ENCODE data around the genes PCCA and EFNB2.

DNA sequence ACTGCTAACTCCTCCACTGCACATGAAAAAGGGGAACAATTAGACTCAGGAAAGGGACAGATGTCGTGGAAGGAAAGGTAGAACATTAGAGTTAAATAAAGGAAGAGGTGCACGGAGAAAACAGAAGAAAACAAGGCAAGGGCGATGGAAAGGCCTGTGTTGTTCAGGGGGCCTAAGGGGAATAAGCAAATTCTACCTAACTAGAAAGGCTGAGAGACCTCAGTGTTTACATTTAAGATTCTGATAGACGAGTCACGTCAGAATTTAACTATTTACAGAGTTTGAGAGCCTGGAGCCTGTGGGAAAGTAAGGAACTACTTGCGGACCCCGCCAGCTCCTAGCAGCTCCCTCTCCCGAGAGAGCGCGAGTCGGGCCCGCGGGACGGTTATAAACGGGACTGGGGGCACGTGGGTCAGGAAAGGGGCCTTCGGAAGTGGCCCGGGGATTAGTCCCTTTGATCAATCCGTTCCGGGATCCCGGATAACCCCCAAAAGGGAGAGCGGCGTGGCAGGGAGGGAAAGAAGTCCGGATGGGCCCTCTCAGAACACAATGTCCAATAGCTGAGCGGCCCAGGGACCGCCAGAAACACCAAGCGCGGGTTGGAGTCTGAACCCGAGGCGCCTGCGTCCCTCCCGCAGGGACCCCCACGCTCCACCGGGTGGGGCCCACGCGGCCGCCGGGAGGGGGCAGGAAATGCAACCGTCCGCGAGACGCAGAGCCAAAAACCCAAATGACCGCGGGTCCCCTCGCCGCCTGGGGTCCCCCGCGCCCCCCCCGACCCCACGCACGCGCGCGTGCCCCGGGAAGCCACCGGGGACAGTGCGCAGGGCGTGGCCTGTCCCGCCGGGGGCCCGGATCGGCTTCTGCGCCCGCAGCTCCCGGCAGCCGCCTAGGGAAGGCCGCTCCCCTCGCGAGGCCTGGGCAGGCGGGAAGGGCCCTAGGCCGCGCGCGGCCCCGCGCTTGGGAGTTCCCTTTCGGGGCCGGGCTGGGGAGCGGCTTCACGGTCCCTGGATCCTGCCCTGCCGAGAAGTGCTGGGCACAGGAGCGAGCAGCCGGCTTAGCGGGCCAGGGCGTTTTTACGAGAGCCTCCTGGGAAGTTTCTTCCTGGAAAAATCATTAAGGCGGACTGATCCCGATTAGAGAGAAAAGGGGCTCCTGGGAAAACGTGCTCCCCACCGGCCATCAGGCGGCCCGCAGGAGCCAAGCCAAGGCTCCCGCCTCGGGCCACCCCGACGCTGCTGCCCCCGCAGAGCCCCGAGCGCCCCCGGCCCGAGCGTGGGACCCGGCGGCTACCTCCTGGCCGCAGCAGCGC lies 3.4 kb downstream of the ZIC5 start:
- PRO-cap = no peak

DNA sequence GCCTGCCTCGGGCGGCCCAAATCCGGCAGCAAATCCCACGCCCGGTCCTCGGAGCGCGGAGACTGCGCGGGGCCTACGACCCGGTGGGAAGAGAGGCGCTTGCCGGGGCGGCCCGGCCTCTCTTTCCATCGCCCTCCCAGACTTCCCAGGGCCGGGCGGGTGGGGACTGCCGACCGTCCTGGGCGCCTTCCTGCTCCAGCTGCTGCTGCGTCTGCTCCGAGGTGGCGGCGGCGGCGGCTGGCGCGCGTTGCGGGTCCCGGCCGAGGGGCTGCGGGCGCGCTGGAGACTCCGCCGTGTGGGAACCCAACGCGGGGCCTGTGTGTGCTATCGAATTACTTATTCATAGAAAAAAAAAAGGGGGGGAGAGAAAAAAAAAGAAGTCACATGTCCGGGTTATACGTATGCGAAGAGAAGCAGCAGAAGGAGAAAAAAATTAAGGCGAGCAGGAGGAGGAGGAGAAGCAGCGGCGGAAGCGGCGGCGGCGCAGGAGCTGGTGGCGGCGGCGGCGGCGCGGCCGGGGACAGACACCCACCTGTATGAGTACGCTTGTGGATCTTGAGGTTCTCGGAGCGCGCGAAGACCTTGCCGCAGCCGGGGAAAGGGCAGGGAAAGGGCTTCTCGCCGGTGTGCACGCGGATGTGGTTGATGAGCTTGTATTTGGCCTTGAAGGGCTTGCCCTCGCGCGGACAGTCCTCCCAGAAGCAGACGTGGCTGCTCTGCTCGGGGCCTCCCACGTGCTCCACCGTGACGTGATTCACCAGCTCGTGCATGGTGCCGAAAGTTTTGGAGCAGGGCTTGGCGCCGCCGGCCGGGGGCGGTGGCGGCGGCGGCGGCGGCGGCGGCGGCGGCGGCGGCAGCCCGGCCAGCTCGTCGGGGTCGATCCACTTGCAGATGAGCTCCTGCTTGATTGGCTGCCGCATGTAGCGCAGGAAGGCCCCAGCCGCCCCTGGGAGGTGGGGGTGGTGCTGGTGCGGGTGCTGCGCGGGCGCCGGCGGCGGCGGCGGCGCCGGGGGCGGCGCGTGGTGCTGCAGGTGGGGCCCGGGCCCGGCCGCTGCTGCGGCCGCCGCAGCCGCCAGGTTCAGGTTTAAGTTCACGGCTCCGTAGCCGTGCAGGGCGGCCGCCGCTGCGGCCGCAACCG lies 1.6 kb downstream of the ZIC5 start:
- PRO-cap = no peak

DNA sequence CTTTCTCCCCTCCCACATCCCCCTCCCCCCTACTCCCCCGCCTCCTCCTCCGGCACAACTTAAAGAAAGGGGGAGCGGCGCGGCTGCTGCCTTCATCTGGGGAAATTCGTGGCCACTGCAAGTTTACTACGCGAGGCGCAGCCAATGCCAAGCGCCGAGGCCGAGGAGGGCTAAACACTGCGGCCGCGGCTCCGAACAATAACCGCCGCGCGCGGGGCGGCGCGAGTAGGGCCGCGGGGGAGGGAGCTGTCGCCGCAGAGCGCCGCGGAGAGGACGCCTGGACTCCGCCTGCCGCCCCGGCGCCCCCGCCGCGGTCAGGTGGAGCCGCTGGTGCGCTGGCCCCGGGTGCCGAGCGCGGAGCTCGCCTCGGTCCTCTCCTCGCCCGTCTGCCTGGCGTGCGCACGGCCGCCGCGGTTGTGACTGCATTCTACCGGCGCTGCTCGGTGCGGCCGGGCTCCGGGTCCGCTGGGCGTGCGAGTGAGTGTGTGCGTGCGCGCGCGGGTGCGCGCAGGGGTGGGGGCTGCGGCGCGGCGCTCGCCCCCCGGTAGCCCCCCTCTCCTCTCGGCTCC lies 388 bp upstream of the ZIC2 start:
- PRO-cap = no peak

DNA sequence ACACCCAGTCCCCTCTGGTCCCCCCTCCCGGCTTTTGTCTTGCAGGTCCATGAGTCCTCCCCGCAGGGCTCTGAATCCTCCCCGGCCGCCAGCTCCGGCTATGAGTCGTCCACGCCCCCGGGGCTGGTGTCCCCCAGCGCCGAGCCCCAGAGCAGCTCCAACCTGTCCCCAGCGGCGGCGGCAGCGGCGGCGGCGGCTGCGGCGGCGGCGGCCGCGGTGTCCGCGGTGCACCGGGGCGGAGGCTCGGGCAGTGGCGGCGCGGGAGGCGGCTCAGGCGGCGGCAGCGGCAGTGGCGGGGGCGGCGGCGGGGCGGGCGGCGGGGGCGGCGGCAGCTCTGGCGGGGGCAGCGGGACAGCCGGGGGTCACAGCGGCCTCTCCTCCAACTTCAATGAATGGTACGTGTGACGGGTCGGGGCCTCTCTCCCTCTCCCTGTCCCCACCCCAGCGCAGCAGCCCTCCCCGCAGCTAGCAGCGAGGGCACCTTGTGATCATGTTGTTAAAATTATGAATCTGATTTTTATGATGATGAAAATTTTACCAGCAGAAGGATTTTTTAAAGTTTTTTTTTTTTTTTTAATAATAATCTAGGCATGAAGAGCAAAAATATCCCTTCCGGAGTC lies 3.8 kb downstream of the ZIC2 start:
- PRO-cap = no peak

DNA sequence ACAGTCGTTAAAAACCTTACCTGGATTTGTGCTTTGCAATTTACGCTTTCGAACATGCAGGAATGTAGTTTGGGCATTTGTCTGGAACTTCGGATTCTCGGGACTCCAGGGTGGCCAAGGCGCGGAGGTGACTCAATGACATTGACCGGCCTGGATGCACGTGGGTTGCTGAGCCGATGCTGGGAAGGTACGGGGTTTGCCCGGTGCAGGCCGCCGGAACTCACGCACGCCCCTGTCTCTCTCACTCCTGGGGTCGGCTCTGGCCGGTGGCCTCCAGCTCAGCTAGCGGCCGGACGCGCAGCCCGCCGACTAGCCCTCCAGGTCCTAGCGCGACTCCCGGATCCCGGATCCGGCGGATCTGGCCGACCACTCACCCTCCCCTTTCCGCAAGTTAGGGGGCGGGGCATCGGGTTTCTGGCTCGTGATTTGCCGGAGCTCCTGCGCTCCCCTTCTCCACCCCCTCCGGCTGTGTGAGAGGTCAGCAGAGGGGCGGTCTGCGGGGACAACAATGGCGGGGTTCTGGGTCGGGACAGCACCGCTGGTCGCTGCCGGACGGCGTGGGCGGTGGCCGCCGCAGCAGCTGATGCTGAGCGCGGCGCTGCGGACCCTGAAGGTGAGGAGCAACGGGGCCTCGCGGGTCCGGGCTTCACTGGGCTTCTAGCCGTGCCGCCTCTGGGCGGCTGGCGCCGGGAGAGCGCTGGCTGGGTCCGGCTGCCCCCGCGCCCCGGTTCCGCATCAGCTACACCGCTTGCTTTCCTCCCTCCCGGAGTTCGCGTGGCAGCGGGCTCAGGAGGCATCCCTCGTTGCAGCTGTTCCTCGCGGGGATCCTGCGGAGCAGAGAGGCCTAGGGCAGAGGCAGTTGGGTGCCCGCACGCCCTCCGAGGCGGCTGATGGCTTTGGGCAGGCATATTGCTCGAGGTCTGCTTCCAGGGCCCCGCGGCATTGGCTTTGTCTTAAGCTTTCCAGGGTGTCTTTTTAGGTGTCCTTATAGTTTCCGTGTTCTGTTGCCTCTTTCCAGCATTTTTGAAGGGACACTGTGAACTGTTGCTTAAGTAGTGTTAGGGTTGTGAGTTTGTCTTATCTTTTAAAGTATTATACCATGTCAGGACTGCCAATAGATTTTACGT lies at the start of gene PCCA:
PCCA (plus strand) TSS at position 481 of the 1,127 bp plus-strand sequence.
- PRO-cap = bidirectional peak, plus-strand start at position 508 of the sequence, minus-strand start at position 311 of the sequence

DNA sequence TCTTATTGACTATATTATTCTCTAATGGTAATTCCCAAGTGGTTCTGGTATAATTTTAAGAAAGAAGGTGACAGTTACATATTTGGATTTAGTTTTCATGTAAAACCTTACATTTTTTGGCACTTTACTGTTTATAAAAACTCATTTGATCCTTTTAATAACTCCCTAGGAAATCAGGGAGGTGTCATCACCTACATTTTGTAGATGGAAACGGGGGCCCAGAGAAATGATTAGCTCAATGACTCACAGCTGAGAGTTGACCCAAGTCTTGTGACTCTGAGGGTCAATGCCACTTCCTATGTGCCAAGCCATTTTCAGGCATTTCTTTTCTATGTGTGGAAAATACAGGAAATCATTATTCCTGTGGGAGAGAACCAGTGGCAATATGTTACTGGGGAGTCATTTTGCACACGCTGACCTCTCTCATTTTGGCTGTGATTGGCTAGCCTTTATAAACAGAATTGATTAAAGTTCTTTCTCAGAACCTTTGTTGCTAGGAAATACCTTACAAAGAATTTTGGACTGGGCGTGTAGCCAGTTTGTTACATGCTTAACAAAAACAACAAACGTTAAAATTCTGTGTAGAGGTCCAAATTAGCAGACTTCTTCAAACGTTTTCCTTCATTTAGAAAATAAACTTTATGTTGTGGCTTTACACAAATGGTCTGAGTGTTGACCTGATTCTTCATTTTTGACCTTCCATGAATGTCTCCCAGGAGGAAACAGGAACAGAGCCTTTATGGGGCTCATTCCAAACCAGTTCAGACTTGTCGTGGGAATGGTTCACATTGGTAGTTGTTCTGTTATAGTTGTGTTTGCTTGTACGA lies 11.3 kb downstream of the PCCA start:
- PRO-cap = no peak

- PRO-cap = no peak
Measured at GRCh38 chr13:100603964-100604735, 15.6 kb upstream of the GGACT start.

GRCh38 chr13:102011351-102011978 lies 94.7 kb upstream of the FGF14 start:
- PRO-cap = no peak

DNA sequence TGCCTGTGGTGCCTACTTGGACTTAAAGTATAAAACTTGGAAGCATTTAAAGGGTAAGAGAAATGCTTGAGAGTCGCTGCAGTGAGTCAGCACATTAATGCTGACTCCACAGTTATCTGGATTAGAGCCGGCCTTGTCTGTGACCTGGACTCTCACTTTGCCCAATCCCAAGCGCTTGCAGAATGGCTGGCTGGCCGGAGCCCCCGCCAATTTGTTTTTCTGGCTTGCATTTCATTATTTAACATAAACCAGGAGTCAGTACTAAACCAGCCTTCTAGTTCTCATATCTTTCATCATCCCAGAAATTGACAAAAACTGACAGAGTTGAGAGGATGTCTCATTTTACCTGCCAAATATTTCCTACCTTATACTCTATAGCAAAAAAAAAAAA lies 304.9 kb upstream of the TPP2 start:
- PRO-cap = no peak

DNA sequence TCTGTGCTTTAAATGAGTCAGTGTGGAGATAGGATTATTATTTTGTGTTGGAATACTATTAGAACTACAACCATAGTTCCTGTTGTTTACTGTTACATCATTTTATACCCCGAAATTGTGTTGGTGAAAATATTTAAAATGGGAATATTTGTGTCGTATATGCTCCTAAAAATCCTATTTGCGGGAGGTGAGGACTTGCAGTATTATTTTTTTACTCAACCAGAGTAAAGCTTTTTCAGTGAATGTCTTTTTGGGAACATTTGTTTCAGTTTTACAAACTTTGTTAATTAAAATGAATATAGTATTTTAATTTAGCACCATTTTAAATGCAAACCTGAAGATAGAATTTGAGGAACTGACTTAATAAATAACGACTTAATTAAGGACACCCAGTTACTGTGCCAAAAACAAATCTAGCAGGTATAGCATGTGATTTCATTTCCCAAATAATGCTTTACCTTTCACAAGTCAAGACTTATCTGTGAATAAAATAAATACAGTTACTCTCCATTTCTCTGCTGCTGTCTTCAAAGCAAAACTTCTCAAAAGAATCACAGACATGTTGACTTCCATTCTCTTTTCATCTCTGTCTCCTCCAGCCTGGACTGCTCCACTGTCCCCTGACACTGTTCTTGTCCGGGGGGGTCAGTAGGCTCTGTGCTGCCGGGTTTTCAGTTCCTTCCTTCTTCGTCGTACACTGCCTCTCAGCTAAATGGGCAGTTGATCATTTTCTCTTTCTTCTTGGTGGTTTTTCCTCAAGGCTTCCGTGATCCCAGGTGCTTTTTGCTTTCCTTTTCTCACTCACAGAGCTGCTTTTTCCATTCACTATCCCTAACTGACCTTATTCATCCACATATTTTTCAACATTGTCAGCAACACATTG lies 39.5 kb downstream of the METTL21C start:
- PRO-cap = no peak

GRCh38 chr13:102861881-102863182 lies 16.5 kb downstream of the ERCC5 start:
- PRO-cap = no peak

GRCh38 chr13:102902576-102903199 lies 56.9 kb downstream of the ERCC5 start:
- PRO-cap = no peak

DNA sequence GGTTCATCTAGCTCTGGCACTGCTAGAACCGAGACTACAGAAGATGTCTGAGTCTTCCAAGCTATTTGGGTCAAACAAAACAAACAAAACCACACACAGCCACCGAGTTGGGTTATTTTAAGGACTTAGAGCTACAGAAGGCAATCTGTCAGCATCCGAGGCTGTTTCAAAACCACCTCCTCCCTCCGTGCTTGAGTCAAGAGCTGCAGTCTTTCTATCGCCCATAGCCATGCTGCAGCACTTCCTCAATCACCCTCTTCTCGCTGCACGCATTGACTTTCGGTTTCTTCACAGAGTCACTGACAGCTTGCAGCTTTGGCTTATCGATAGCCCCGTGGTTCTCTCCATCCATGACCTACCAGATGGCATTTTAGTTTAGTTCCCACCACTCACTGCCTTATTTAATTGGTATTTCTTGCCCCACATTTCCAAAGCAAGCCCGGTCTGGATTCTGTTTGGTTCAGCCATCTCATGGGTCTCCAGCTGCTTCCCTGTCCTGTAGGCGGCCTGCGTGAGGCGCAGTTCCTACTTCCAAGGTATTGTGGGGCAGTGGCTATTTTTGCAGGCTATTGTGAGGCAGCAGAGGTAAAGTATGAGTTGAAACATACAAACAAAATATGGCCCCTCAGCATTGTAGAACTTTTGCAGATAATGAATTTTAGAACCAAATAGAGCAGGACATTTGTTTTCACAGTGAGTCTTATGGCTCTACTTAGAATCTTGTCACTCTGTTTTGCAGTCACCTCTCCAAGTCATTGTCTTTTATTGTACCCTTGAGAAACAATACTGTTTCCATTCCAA lies 325.9 kb upstream of the DAOA start:
- PRO-cap = no peak

GRCh38 chr13:106100057-106100640 lies 435.3 kb downstream of the EFNB2 start:
- PRO-cap = no peak

GRCh38 chr13:106103687-106104647 lies 431.5 kb downstream of the EFNB2 start:
- PRO-cap = no peak

DNA sequence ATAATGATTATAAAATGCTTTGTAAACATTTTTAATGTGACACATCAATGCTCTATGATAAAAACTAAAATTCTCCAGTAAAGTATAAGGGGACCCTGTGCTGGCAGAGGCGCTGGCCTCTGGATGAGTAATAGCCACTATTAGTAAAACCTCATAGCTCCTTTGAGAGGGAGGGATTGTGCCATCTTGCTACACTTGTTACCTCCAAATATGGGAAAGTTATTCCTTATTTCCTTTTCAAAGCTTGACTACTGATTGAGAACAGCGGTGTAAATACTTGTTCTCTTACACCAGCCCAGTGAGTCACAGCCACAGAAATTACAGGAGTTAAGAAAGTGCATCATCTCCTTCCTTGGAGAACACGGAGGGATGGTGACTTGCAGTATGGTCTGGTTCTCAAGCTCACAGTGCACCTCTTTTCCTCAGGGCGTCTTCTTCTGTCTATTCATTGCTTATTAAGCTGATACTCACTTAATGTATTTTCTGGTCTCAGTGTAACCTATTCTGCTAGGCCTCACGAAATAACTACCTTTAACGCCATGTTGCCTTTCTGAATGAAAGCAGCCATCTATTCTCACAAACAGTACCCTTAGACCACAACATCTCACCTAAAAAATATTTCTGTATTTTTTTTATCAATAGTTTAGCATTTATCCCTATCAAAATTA lies 378.9 kb downstream of the EFNB2 start:
- PRO-cap = no peak

GRCh38 chr13:106376229-106376786 lies 159.2 kb downstream of the EFNB2 start:
- PRO-cap = no peak

GRCh38 chr13:106518159-106518588 lies 17.3 kb downstream of the EFNB2 start:
- PRO-cap = no peak

DNA sequence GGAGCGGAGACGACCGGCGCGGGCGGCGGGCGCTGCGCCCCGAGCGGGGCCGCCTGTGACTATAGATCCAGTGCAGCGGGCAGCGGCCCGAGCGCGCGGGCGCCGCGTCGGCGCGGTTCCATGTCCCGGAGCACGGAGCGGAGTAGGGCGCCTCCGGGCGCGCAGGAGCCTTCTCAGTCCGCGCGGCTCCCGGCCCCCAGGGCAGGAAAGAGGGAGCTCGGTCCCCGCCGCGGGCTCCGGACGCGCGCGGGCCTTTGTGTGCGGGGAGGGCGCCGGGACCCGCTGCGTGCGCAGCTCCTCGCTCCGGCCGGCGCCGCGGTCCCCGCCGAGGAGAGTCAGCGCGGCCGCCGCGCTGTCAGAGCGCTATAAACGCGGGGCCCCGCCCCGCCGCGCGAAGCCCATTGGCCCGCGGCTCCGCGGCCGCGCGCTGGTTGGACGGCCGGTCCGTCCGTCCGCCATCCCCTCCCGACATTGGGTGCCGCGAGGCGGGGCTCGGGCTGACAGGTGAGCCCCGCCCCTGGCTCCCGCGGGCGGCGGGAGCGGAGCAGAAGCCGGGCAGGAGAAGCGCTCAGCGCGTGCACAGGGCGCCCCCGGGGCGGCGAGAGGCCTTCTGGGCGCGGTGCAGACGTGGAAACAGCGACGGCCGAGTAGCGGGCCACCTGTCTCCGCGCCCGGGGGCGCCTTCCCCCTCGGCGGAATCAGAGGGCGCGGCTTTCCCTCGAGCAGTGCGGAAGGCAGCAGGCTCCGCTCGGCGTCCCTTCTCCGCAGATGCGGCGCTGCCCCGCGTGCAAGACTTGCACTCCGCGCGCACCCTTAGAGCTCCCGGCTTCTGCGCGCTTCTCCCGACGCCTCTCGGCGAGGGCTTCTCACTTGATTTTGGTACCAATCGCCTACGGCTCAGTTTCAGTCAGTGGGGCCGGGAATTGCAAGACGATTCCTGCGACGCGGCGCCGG lies at the start of gene EFNB2:
EFNB2 (minus strand) TSS at position 340 of the 954 bp plus-strand sequence.
- PRO-cap = bidirectional peak, plus-strand start at position 547 of the sequence, minus-strand start at position 337 of the sequence

- PRO-cap = no peak
Measured at GRCh38 chr13:106569461-106570231, 1.7 kb upstream of the ARGLU1 start.